A375 (cell line): ENCODE data around the gene TEX22.

GRCh38 chr14:105093723-105094347 is 28.6 kb upstream of the GPR132 start:
- RAMPAGE, long total RNA = no peak

DNA sequence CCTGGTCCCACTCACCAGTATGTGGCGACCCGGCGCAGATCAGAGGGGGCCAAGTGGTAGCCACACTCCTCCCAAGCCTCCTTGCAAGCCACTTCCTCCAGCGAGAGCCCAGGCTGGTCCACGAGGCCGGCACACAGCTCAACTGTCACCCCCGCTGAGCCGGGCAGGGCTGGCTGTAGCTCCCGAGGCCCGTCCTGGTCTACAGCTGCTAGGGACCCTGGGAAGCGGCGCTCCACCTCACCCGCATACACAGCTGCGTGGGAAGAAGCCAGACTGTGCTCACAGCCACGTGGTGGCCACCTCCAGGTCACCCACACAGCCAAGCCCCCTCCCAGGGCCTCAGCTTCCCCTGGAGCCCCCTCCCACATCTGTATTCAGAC is 4.6 kb downstream of the NUDT14 start:
- RAMPAGE, long total RNA = no peak

GRCh38 chr14:105275623-105275915 is 25.2 kb downstream of the BRF1 start:
- RAMPAGE, long total RNA = no peak

DNA sequence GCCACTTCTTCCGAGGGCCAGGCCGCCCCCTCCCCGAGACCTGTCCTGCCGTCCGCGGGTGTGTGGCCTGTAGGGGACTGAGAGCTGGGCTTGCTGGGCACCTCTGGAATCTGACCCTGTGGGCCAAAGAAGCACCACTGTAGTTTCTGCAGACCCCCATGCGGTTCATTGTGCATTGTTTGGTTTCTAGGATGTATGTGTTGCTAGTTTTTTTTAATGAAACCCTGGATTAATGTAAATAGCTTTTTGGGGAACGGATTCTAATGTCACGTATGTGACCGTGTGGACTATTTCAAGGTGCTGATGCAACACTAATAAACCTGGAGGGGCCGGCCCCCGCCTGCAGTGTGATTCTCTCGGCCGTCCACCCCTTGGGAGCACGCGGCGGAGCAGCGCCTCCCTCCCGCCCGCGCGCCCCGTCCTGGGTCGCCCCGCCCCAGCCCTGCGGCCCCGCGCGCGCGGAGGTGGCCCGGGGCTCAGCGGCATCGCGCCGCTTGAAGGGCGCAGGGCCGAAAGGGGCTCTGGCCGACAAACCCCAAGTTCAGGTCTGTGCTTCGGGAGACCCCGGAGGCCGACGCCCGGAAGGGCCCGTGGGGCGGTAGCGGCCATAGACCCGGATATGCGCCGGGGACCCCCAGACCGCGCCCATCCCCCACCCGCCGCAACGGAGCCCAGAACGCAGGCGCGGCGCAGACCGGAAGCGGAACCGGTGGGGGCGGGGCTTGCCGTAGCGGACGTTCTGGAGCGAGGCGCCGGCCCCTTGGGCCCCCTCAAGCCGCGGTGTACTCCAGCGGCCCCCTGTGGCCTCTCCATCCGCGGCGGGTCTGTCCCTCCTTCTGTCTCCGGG is at the start of gene TEX22:
TEX22 (plus strand) TSS at position 725 of the 847 bp plus-strand sequence.
- RAMPAGE, long total RNA = no peak

GRCh38 chr14:105441921-105443335 is 22.8 kb downstream of the MTA1 start:
- RAMPAGE, long total RNA = no peak

DNA sequence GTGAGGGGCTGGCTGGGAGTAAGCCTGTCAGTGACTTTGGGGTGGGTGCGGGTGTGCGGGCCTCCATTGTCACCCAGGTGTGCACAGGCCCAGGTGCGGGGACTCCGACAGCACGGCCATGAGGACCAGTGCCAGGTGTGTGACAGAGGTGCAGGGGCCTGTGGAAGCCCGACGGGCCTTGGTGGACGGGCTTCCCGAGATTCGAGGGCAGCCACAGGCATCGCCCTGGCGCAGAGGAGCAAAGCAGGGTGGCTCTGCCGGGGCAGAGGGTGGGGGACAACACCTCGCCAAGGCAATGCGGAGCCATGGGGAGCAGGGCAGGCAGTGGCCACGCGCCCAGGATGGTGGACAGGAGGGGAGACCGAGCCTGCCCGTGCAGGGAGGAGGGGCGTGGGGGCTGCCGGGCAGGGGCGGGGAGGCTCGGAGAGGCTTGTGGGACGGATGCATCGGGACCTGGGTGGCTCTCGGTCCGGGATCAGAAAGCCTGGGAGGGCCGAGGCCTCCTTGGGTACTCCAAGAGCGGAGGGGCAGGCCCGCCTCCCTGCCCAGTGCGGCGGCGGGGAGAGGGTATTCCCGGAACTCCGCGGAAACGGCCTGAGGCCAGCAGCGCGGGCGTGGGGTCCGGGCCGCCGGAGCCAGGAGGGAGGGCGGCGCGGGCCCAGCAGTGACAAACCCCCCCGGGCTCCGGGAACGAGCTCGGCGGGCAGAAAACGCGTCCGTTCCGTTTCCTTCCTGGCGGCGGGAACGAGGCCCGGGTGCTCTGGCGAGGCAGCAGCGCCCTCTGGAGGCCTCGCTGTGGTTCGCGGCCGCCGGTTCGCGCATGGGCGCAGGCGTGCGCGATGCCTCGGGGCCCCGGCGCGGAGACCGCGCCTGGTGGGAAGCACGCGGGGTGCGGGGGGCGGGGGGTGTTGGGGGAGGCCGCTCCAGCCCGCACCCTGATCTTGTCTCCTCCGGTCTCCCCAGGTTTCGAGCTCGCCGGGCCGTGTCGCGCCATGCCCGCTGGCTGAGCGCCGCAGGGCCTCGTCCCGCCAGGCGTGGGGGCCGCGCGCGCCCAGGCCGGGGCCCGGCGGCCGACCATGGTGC is 1.7 kb downstream of the TMEM121 start:
- RAMPAGE, long total RNA = no peak

GRCh38 chr14:105572025-105573061 is 46.0 kb downstream of the TMEM121 start:
- RAMPAGE, long total RNA = no peak

DNA sequence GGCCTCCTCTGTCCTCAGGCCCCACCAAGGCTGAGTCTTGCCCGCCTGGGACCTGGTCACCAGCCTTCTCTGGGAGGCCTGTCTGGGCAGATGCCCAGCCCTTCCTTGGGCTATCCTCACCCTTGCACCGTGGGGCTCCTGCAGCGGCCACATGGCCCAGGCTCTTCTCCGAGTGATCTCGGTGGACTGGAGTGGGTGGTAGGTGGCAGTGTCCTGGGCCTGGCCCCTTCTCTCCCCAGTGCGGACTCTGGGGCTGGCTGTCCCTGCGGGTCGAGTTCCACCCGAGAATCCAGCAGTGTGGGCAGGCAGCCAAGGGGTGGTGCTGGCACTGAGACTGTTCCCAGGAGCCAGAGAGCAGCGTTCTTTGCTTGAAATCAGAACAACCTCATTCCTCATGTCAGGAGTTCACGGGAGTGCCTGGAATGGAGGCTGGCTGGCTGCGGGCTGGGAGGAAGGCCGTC is 113.7 kb downstream of the TMEM121 start:
- RAMPAGE, long total RNA = no peak

DNA sequence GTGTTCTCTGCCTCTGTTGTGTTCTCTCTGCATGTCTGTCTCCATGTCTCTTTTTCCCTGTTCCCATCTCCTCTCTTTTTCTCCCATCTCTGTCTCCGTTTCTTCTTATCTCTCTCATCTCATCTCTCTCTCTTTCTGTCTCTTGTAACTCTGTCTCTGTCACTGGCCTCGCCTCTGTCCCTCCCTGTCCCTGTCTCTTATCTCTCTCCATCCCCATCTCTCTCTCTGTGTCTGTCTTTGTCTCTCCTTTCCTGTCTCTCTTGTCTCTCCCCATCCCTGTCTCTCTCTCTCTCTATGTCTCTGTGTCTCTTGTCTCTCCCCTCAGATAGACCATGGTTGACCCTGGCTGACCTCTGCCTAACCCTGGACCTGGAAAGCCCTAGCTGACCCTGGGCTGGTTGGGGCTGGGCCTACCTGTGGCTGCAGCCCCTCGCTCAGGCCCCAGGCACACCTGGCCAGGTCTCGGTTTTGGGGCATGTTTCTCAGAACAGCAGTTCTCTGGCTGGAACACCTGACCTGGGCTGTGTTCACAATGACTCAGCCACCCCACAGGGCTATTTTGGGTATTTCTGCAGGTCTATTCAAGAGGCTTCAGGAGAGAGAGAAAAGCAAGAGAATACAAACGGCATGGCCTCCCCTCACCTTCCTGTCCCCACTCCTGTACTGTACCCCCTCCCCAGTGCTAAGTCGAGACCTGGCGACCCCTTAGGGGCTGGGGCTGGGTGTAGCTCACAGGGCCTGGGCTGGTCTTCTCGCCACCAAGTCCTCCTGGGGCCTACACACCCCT is 174.4 kb downstream of the TMEM121 start:
- RAMPAGE, long total RNA = no peak

GRCh38 chr14:105885363-105885900 is 359.0 kb downstream of the TMEM121 start:
- RAMPAGE, long total RNA = no peak

GRCh38 chr14:105948942-105949533 is 422.7 kb downstream of the TMEM121 start:
- RAMPAGE, long total RNA = no peak

GRCh38 chr14:106116945-106117346 is 590.6 kb downstream of the TMEM121 start:
- RAMPAGE, long total RNA = no peak

DNA sequence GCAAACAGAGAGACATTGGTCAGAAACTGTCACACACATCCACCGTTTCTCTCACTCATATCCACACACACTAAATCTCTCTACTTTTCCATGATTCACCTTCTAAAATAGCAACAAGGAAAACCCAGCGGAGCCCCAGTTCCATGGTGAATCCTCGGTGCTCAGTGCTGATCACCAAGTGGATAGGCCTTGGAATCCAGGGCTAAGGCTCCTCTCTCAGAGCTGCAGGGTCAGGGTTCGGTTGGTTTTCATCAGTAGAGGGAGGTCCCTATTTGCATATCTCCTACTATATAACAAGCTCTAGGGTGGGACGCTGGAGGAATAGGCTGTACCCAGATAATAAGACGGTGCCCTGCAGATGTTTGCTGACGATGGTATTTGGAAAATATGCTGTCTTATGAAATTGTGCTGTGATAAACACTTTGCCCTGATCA is 709.0 kb downstream of the TMEM121 start:
- RAMPAGE, long total RNA = no peak

GRCh38 chr14:106360083-106360501 is 833.7 kb downstream of the TMEM121 start:
- RAMPAGE, long total RNA = no peak

- RAMPAGE, long total RNA = no peak
Measured at GRCh38 chr14:106509940-106510139, 983.5 kb downstream of the TMEM121 start.

DNA sequence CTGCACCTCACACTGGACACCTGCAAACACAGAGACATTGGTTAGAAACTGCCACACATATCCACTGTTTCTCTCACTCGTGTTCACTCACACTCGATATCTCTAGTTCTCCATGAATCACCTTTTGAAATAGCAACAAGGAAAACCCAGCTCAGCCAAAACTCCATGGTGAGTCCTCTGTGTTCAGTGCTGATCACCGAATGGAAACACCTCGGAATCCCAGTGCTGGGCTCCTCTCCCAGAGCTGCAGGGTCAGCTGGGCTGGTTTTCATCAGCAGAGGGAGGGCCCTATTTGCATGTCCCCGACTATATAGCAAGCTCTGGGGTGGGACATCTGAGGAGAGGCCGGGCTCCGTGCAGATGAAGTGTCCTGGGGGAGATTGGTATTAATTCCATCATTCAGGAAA is 1066.6 kb downstream of the TMEM121 start:
- RAMPAGE, long total RNA = no peak

- RAMPAGE, long total RNA = no peak
Measured at GRCh38 chr14:106636540-106636893, 1110.1 kb downstream of the TMEM121 start.

DNA sequence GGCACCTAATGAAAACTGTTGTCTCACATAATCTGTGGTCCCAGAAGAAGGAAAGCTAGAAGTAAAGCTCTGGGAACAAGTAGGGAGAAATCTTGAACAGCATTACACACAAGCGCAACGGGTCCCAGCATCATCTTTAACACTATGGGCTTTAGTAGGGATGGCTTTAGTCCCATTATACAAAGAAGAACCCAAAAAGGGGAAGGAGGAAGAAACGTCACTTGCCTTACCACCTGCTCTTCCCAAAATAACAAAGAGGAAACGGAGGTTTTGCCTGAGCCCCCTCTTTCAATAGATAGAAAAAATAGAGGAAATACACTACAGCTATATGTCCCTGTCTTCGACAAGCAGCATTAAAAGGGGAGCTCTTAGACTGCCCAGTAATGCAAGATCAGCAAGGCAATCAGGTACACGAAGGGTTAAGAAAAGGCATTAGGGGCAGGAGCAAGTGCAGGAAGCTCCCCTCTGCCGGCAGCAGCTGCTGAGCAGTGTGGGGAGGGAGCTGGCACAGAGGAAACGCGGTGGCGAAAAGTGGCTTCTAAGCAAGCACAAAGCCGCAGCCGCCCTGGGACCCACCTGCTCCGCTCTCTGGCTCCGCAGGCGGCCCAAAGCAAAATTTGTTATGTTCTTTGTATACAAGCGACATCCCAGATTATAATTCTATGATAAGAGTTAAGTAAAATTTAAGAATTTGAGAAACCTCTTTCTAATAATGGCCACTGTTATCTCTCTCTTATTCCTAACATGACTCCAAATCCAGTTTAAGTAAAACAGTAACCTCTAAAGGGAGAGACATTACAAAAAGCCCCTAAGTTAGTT is 1172.4 kb downstream of the TMEM121 start:
- RAMPAGE, long total RNA = no peak

- RAMPAGE, long total RNA = no peak
Measured at GRCh38 chr14:106813389-106813963, 1287.1 kb downstream of the TMEM121 start.

- RAMPAGE, long total RNA = no peak
Measured at GRCh38 chr14:106845012-106846094, 1319.0 kb downstream of the TMEM121 start.